Upper lobe of left lung (tissue), 5 donors: Measurements from ENCODE around the gene BAIAP2.

- PRO-cap, 2 experiments, result no peak in any of the 2 experiments
- RAMPAGE, long total RNA, 4 experiments, result no peak in any of the 4 experiments
Observed at GRCh38 chr17:80413502-80414621, 1.1 kb upstream of the ENDOV start.

GRCh38 chr17:80599856-80600389 lies 55.3 kb downstream of the RPTOR start:
- PRO-cap, 2 experiments, result no peak in any of the 2 experiments
- RAMPAGE, long total RNA, 4 experiments, result no peak in any of the 4 experiments

GRCh38 chr17:80600390-80600581 lies 55.6 kb downstream of the RPTOR start:
- PRO-cap, 2 experiments, result no peak in any of the 2 experiments
- RAMPAGE, long total RNA, 4 experiments, result no peak in any of the 4 experiments

GRCh38 chr17:80601169-80601512 lies 56.5 kb downstream of the RPTOR start:
- PRO-cap, 2 experiments, result no peak in any of the 2 experiments
- RAMPAGE, long total RNA, 4 experiments, result no peak in any of the 4 experiments

DNA sequence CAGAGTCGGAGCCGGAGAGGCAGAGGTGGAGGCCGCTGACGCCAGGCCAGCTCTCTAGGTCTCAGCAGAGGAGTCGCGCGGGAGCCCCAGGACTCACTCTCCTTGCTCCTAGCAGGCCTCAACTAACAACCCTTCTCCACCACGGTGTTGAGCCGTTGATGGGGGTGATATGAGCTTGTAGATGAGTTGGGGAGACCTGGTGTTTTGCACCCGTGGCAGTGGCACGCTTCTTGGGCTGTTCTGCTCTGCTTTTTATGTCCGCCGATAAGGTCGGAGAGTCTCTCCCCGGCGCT lies 116.6 kb downstream of the RPTOR start:
- PRO-cap, 2 experiments, result no peak in any of the 2 experiments
- RAMPAGE, long total RNA, 4 experiments, result no peak in any of the 4 experiments

DNA sequence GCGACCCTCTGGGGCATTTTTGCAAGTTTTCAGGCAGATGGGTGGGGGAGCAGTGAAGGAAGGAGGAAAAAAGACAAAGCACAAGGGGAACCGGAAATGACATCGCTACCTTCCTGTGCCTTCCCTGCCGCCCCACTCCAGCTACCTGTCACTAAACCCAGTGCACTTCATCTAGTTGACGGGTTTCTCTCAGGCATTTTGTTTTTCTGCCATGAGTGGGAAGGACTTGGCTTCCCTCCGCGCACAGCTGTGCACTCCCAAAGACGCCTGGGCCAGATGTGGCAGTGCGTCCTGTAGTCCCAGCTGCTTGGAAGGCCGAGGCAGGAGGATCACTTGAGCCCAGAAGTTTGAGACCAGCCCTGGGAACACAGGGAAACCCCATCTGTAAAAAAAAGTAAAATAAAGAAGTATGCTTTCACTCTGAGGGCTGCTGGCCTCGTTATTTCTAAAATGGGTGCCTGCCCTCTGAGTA lies 214.2 kb downstream of the RPTOR start:
- PRO-cap, 2 experiments, result no peak in any of the 2 experiments
- RAMPAGE, long total RNA, 4 experiments, result no peak in any of the 4 experiments

GRCh38 chr17:80822862-80823530 lies 168.6 kb upstream of the CHMP6 start:
- PRO-cap, 2 experiments, result no peak in any of the 2 experiments
- RAMPAGE, long total RNA, 4 experiments, result start-site peak on the plus strand in 1 of 4 experiments, at chr17:80823099-80823439 at its widest, 11 reads per replicate

DNA sequence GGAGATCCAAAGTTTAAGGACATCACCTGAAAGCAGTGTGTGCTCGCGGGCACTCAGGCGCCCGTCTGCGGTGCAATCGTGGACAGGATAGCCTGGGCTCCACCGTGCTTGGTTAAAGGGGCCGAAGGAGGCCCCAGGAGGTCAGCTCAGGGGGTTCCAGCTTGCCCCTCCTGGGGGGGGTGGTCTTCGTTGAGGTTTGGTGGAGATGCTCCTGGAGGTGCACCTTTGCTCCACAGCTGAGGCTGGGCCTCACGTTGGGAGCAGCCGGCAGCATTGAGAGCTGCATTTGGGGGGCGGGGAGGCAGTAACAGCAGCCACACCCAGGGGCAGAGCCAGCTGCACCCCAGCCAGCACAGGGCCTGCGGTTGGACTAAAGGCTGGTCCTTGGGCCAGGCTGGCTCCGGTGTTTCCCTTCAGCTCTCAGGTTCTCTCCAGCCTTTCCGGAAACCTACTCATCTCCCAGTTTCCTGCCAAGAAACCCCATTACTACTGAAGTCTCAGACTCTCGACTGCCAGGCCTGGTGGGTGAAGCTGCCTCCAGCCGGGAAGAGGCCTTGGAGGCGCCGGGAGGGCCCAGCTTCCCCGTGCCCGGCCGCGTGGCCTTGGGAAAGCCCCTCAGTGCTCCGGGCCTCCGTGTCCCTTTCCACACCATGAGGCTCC lies 14.2 kb upstream of the BAIAP2 start:
- PRO-cap, 2 experiments, result no peak in any of the 2 experiments
- RAMPAGE, long total RNA, 4 experiments, result no peak in any of the 4 experiments

GRCh38 chr17:81026642-81027335 lies 8.2 kb upstream of the BAIAP2 start:
- PRO-cap, 2 experiments, result no peak in any of the 2 experiments
- RAMPAGE, long total RNA, 4 experiments, result no peak in any of the 4 experiments

DNA sequence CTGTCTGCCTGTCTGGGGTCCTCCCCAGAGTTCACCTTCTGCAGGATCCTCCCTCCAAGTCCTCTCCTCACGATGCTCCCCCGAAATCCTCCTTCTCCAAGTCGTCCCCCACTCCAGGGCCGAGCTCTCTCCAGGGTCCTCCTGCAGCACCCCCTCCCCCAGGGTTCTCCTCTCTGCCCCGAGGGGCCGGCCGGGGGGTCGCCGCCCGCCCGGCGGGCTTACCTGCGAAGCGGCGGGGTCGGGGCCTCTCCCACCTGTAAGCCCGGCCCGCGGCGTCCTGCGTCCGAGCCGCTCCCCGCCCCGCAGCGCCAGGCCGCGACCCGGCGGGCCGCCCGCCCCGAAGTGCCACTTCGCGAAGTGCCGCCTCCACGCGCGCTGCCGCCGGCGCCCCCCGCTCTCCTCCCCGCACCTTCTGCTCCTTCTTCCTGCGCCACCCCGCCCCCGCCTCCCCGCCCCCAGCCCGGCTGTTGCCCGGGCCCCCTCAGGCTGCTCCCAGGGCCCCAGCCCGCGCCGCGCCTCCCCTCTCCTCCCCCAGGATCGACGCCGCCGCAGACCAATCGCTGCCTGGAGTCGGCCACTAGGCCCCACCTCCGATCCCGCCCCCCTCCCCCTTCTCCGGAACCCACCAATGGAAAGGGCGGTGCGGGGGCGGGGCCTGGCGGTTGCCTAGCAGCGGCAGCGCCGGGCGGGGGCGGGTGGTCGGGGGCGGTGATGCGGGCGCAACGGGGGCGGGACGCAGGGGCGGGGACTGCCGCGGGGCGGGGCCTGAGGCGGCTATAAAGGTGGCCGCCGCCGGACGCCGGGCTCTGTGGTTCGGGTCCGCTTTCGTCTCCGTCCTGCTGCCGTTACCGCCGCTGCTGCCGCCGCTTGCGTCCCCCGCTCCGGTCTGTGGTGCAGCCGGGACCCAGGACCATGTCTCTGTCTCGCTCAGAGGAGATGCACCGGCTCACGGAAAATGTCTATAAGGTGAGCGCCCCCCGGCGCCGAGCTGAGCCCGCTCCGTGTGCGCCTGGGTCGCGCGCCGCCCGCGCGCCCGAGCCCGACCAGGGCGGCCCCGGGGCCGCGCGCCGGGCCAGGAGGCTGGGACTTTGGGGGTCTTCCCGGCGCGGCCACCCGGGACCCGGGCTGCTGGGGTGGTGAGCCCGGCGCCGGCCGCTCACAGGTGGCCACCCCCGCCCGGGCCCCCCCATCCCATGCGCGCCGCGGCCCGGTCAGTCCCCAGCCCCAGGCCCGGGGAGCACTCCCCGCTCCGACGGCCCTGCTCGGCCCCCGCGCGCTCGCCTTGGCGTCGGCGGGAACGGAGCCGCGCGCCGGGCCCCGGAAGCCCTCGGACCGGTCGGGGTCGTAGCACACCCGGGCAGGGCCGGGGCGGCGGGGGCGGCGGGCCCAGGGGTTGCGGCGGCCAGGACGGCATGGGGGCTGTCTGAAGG lies at the start of gene BAIAP2:
BAIAP2 (plus strand) TSS at position 809 of the 1,430 bp plus-strand sequence.
- PRO-cap, 2 experiments, result peak in 2 of 2 experiments; most common plus-strand start position 809 of the sequence (in 2); most common minus-strand start position 542 of the sequence (in 2)
- RAMPAGE, long total RNA, 4 experiments, result start-site peak on the plus strand in 4 of 4 experiments, centred at positions 807 to 809 of the sequence, 367 to 765 reads per replicate; start-site peak on the minus strand in 1 of 4 experiments, centred at position 271 of the sequence, 26 reads per replicate

GRCh38 chr17:81052557-81053648 lies 18.0 kb downstream of the BAIAP2 start:
- PRO-cap, 2 experiments, result peak in 1 of 2 experiments; most common plus-strand start chr17:81052876 (in 1); most common minus-strand start chr17:81052817 (in 1)
- RAMPAGE, long total RNA, 4 experiments, result no peak in any of the 4 experiments

DNA sequence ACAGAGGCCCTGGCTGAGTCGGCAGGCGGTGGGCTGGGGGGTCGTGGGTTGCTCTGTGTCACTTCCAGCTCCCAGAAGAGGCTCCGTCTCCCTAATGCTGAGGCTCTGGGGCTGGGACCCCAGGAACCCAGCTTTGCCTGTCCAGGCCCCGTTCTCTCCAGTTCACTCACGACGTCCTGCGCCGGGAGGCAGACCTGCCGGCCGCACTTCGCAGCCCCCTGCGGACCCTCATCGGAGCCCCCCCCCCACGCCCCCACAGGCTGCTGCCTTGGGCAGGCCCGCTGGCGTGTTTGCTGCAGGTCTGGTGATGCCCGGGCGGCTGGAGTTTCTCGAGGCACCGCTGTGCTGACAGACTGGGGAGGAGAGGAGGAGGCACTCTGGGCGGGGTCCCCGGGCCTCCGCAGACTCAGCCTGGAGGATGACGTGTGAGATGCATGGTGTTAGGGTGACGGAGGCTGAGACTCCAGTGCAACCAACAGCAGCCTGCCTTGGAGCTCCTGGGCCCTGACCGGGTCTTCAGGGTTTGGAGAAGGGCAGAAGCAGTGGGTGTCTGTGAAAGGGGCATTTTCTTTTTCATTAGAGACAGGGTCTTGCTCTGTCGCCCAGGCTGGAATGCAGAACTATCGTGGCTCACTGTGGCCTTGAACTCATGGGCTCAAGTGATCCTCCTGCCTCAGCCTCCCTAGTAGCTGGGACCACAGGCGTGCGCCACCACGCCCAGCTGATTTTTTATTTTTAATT lies 24.1 kb downstream of the BAIAP2 start:
- PRO-cap, 2 experiments, result no peak in any of the 2 experiments
- RAMPAGE, long total RNA, 4 experiments, result no peak in any of the 4 experiments

DNA sequence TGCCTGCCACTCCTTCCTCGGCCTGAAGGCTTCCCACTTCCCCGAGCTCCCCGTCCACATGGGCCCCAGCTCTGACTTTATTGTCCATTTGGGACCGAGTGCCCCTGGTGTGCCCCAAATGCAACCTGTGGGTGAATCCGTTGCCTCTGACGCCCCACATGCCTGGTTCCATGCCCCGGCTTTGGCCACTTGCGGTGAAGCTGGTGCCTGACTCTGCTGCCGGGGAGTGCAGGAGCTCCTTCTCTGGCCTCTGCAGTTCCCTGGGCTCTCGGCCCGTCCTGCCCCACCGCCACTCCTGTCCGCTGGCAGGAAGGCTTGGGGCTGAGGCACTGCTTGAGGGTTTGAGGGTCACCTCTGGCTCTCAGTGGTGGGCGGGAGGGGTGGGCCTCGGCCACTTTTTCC lies 50.8 kb downstream of the BAIAP2 start:
- PRO-cap, 2 experiments, result no peak in any of the 2 experiments
- RAMPAGE, long total RNA, 4 experiments, result no peak in any of the 4 experiments

GRCh38 chr17:81192243-81192942 lies 26.4 kb upstream of the AATK start:
- PRO-cap, 2 experiments, result no peak in any of the 2 experiments
- RAMPAGE, long total RNA, 4 experiments, result no peak in any of the 4 experiments

- PRO-cap, 2 experiments, result no peak in any of the 2 experiments
- RAMPAGE, long total RNA, 4 experiments, result no peak in any of the 4 experiments
Observed at GRCh38 chr17:81248440-81249198, 9.5 kb downstream of the NDUFAF8 start.

- PRO-cap, 2 experiments, result no peak in any of the 2 experiments
- RAMPAGE, long total RNA, 4 experiments, result start-site peak on the minus strand in 1 of 4 experiments, at chr17:81270968-81270985 at its widest, 26 reads per replicate
Observed at GRCh38 chr17:81270749-81271246, 24.3 kb downstream of the SLC38A10 start.

GRCh38 chr17:81272475-81273195 lies 22.5 kb downstream of the SLC38A10 start:
- PRO-cap, 2 experiments, result no peak in any of the 2 experiments
- RAMPAGE, long total RNA, 4 experiments, result no peak in any of the 4 experiments

DNA sequence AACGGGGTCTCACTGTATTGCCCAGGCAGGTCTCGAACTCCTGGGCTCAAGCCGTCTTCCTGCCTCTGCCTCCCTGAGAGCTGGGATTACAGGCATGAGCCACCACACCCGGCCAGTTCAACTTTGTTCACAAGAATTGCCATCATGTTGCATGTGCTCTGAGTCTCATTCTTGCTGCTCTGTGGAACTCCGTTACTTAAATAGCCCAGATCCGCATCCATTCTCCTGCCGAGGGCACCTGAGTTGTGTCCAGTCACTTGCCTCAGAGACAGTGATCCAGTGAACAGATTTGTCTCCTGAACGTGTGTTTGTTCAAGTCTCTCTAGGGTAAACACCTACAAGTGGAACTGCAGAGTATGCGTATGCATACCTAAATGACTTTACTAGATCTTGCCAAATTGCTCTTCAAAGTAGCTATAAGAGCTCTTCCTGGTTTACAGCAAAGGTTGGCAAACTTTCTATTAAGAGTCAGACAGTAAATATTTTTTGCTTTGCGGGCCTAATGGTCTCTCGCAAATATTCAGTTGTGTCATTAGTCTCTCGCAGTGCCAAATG lies 3.4 kb upstream of the SLC38A10 start:
- PRO-cap, 2 experiments, result no peak in any of the 2 experiments
- RAMPAGE, long total RNA, 4 experiments, result no peak in any of the 4 experiments

- PRO-cap, 2 experiments, result no peak in any of the 2 experiments
- RAMPAGE, long total RNA, 4 experiments, result no peak in any of the 4 experiments
Observed at GRCh38 chr17:81338943-81339858, 44.1 kb upstream of the SLC38A10 start.

DNA sequence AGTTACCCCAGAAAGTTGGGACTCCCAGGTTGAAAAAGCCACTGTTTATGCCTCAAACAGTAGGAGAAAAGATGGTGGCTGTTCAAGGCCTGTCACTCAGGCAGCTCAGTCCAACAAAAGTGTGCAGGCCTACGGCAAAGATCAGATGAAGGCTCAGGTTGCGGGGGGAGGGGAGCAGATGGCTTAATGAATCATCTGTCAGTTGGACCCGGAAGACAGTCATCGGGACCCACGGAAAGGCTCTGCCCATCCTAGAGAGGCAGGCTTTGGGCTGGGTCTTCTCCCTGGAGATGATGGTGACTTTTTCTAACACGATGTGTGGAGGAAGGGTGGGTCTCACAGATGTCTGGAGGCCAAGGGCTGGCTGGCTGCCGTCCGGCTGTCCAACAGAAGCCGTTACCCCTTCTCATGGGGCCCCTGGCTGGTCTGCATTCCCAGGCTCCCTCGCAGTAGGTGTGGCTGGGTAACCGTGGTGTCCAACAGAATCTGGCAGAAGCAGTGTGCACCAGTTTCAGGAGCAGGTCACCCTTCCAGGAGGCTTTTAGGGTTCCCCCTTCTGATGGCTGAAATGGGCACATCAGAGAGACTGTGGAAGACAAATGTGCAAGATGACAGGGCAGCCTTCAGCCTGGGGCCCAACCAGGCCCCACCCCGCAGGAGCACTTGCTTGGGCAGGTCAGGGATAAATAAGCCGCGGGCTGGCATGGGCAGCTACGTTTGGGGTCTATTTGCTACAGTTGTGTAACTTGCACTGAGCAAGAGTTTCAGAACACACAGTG lies 45.2 kb upstream of the BAHCC1 start:
- PRO-cap, 2 experiments, result no peak in any of the 2 experiments
- RAMPAGE, long total RNA, 4 experiments, result no peak in any of the 4 experiments